ENCODE measurements around a stretch of chr5.

DNA sequence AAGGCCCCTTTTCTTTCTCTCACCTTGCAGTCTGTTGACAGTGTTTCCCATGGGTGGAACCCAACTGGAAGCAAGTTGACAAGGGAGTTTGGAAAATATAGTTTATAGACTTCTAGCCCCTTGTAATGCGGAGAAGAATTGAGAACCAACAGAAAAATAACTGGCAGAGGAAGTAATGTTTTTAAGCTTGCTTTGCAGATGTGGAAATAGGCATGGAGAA lies 28.1 kb downstream of the ZSWIM6 start:
- PRO-cap, 7 experiments = no peak in any of the 7 experiments
- RAMPAGE, long total RNA, 2 experiments = no peak in any of the 2 experiments

DNA sequence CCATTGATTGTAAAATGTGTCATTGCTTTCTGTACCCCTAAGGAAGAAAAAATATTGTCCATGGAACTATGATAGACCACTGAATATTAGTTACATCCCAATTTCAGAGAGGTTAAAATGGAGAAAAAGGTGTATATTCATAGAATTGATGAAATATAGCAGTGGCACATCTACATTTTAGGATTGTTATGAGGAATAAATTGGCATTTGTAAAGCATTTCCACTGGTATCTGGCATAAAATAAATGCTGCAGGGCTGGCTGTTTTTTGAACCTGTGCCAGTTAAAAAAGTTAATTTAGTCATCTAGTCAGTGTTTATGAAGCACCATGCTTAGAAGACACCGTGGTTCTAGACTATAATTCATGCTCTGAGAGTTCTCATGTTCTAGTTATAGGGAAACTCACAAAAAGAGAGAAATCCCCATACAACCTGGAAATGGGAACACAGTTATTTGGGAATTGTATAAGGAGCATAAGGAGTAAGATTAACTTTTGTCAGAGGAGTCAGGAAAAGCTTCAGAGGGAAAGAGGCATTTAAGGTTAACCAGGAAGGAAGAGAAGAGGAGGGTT lies 93.2 kb downstream of the ZSWIM6 start:
- PRO-cap, 7 experiments = no peak in any of the 7 experiments
- RAMPAGE, long total RNA, 2 experiments = no peak in any of the 2 experiments

DNA sequence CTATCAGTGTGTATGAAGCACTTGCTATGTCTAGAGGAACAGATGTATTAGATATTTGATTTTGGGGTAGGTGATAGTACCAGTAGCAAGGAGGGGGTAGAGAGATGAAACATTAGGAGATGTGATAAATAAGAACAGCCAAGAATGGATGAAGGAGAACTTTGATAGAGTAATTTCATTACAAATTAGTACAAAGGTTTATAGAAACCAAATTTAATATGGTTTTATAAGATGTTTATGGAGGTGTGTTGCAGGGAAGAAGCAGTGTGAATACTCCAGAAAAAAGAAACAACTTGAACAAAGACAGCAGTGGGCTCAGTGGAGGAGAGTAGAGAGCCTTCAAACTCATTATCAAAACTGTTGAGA lies 167.3 kb downstream of the ZSWIM6 start:
- PRO-cap, 7 experiments = no peak in any of the 7 experiments
- RAMPAGE, long total RNA, 2 experiments = no peak in any of the 2 experiments

DNA sequence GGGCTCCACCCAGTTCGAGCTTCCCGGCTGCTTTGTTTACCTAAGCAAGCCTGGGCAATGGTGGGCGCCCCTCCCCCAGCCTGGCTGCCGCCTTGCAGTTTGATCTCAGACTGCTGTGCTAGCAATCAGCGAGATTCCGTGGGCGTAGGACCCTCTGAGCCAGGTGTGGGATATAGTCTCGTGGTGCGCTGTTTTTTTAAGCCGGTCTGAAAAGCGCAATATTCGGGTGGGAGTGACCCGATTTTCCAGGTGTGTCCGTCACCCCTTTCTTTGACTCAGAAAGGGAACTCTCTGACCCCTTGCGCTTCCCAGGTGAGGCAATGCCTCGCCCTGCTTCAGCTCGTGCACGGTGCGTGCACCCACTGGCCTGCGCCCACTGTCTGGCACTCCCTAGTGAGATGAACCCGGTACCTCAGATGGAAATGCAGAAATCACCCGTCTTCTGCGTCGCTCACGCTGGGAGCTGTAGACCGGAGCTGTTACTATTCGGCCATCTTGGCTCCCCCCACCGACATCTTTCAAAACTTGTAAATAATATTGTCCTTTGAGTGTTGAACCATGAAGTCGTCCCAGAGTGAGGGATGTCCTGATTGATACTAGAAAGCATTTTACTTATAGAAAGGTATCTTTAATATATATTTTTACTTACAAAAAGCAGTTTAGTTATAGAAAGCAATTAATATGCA lies 24.4 kb downstream of the SHISAL2B start:
- PRO-cap, 7 experiments = no peak in any of the 7 experiments
- RAMPAGE, long total RNA, 2 experiments = no peak in any of the 2 experiments

GRCh38 chr5:64896302-64896723 lies 127.6 kb downstream of the CWC27 start:
- PRO-cap, 7 experiments = no peak in any of the 7 experiments
- RAMPAGE, long total RNA, 2 experiments = no peak in any of the 2 experiments

DNA sequence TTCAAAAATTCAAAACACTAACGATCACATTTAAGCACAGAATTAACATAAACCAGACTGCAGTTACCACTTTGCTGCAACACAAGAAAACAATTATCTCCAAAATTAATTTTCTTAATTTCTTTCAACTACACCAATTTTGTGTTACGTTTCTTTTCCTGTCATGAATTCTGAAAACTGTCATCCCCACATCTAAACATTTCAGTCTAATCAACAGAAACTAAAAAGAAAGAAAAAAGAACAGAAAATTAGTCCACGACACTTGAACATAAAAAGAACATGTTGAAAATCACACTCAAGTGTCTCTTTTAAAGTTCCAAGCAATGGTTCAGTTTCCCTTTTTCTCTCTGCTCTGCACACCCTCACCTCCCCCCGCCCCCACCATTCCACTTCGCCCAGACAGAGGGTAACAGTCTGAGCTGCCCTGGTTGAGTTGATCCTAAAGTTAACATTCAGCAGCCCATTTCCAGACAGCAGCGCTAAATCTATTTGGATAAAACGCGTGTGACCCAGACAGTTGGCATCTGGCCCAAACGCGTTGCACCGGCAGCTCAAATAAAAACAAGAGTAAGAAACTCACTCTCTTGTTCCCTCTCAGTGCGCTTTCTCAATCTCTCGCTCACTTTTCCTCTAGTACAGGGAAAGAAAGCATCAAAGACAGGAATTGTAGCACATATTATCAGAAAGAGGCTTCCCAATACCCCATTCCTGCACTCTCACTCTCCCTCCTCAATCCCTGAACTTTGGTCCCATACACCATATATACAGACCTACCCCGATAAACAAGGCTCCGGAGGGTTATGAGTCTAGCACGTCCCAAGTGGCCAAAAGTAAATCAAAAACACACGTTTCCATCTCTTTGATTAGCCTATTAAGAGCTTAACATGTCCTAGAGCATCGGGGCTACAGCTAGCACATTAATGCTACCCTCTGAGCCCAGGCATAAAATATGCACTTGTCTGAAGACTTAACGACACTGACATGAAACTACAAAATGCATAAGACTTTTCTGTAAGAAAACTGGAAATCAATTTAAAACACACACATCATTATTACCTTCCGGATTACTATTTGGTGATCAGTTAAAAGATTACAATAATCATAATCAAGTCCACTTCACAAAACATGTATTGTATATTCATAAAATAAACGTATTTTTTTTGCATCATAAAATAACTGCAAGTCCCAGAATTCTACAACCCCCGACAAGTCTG lies 1.4 kb downstream of the ADAMTS6 start:
- PRO-cap, 7 experiments = peak in 3 of 7 experiments; most common plus-strand start position 587 of the sequence (in 3); most common minus-strand start position 487 of the sequence (in 1)
- RAMPAGE, long total RNA, 2 experiments = no peak in any of the 2 experiments

DNA sequence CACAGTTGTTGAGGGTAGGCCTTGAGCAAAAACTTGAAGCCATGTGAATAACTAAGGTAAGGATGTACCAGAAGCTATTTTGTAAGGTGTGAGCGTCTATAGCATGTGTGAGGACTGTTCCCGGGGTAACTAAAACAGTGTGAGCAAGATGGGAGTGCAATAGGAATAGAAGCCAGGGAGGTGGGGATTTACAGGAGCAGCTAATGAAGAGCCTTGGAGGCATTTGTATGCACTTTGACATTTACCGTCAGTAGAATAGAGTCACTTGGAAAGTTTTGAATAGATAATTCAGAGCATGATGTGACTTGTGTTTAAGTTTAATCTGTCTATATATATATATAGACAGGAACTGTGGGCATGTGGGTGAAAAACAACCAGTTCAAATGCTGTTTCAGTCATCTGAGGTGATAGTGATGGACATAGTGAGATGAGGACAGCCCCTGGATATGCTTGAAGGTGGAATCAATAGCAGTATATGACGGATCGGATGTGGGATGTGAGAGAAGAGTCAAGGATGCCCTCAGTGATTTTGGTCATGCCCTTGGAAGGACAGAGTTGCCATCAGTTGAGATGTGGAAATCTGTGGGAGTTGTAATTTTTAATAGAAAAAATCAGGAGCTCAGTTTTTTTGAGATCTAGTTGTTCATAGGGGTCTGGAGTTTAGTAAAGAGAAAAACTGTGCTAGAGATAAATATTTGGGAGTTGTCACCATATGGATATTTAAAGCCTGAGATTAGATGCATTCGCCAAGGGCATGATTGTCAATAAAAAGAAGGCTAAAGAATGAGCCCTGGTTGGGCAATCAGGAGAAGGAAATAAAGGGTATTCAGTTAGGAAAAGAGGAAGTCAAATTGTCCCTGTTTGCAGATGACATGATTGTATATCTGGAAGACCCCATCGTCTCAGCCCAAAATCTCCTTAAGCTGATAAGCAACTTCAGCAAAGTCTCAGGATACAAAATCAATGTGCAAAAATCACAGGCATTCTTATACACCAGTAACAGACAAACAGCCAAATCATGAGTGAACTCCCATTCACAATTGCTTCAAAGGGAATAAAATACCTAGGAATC lies 78.7 kb downstream of the ERBIN start:
- PRO-cap, 7 experiments = no peak in any of the 7 experiments
- RAMPAGE, long total RNA, 2 experiments = no peak in any of the 2 experiments

DNA sequence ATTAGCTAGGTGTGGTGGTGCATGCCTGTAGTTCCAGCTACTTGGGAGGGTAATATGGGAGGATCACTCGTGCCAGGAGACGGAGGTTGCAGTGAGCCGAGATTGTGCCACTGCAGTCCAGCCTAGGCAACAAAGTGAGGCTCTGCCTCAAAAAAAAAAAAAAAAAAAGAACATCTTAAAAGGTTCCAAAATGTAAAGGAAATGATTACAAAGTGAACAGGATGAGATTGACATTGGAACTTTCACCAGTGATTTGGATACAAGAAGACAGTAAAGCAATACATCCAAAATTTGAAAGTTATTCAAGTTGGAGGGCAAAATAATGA lies 59.9 kb upstream of the SREK1 start:
- PRO-cap, 7 experiments = no peak in any of the 7 experiments
- RAMPAGE, long total RNA, 2 experiments = no peak in any of the 2 experiments

DNA sequence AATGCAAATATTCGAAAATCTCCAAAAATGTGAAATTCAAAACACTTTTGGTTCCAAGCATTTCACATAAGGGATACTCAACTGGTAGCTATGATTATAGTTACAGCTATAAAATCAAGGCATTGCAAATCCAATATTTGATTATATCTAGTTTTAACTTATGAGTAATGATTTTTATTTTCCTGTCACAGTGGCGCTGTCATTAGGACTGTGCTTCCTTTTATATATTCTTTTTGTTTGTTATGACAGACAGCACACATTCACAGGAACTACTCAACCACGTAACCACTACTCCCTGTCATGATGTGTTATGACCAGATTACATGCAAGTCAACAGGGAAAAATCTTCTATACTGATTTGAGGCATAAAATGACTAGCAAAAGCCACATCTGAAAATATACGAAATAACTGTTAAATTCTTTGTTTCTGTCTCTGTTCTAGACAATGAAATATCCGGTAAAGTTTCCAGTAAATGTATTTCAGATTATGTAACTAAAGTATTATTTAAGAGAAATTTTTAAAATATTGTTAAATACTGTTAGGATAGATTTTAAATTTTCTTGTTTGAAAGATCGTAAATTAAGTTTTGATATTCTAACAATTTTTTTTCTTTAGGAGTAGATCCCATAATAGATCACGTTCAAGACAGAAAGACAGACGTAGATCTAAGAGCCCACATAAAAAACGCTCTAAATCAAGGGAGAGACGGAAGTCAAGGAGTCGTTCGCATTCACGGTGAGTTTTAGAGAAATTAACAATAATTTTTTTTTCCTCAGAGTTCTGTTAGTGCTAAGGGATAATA lies 25.5 kb downstream of the SREK1 start:
- PRO-cap, 7 experiments = no peak in any of the 7 experiments
- RAMPAGE, long total RNA, 2 experiments = no peak in any of the 2 experiments

DNA sequence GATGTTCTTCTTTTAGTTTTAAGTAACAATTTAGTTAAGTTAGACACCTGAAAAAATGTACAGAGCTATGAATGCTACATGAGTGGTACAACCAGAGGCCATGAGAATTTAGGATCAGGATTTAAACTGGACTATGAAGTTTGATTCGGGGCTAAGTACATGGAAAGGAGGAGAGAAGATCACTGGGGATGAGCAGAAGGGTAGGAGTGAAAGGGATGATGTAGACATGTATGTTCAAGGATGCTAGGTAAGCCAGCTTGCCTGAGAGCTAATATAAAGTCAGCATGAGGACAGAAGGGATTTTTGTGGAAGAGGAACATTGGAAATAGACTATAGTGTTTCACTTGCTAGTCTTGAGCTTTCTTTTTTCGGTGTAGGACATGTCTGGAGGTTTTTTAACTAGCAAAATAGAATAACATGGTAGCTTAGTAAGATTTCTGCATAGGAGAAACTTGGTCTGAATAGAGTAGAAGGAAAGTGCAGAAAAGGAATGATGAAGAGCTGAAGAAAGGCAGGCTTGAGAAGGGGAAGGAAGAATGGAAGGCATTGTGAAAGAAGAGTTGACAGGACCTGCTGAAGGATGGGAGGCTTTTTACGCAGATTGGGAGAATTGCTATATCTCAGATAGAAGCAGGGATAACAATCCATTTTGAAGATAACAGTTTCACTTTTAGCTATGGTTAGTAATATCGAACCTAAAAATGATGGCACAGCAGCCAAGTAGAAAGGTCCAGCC lies 218.0 kb downstream of the CD180 start:
- PRO-cap, 7 experiments = no peak in any of the 7 experiments
- RAMPAGE, long total RNA, 2 experiments = no peak in any of the 2 experiments

- PRO-cap, 7 experiments = no peak in any of the 7 experiments
- RAMPAGE, long total RNA, 2 experiments = no peak in any of the 2 experiments
Observed at GRCh38 chr5:67050054-67051156, 146.2 kb downstream of the CD180 start.

- PRO-cap, 7 experiments = no peak in any of the 7 experiments
- RAMPAGE, long total RNA, 2 experiments = no peak in any of the 2 experiments
Observed at GRCh38 chr5:67156238-67156730, 40.3 kb downstream of the CD180 start.

DNA sequence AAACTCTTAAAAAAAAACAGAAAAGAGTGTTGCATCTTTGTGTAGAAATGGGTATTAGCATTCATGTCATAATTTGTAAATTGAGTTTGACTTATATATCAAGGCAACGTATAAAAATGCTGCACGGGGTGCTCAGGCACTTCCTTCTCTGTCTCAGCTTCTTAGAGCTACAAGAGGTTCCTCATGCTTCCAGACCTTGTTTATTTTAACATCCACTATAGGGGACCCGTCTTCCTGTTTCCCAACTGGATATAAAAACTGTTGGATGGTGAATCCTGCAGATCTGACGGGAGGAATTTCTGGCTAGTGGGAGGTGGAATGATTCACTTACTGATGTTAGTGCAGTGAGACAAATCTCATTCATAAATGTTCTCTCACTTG lies 108.0 kb upstream of the CD180 start:
- PRO-cap, 7 experiments = no peak in any of the 7 experiments
- RAMPAGE, long total RNA, 2 experiments = no peak in any of the 2 experiments

- PRO-cap, 7 experiments = no peak in any of the 7 experiments
- RAMPAGE, long total RNA, 2 experiments = no peak in any of the 2 experiments
Observed at GRCh38 chr5:67799693-67800105, 415.9 kb upstream of the PIK3R1 start.

DNA sequence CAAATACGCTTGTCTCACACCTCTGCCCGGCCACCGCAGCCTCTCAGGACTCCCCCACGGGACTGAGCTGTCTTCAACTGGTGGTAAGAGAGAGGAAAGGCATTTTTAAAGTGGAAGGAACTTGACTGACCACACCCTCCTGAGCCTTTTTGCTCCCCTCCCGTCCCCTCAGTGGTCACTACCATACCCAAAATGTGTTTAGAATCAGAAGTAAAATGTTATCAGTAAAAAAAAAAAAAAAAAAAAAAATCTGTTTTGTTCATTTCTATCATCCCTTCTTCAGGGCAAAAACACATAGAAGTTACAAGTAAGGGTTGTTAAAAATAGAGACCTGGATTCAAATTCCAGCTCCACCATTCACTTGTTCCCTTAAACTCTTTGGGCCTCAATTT lies 174.1 kb upstream of the PIK3R1 start:
- PRO-cap, 7 experiments = no peak in any of the 7 experiments
- RAMPAGE, long total RNA, 2 experiments = no peak in any of the 2 experiments

- PRO-cap, 7 experiments = peak in 7 of 7 experiments; most common plus-strand start chr5:68215015 (in 3); most common minus-strand start chr5:68215604 (in 7)
- RAMPAGE, long total RNA, 2 experiments = no peak in any of the 2 experiments
Observed at GRCh38 chr5:68214763-68215697, 526 bp upstream of the PIK3R1 start.

GRCh38 chr5:68225073-68225690 lies 9.6 kb downstream of the PIK3R1 start:
- PRO-cap, 7 experiments = no peak in any of the 7 experiments
- RAMPAGE, long total RNA, 2 experiments = no peak in any of the 2 experiments

GRCh38 chr5:68232027-68232607 lies 16.6 kb downstream of the PIK3R1 start:
- PRO-cap, 7 experiments = no peak in any of the 7 experiments
- RAMPAGE, long total RNA, 2 experiments = no peak in any of the 2 experiments

DNA sequence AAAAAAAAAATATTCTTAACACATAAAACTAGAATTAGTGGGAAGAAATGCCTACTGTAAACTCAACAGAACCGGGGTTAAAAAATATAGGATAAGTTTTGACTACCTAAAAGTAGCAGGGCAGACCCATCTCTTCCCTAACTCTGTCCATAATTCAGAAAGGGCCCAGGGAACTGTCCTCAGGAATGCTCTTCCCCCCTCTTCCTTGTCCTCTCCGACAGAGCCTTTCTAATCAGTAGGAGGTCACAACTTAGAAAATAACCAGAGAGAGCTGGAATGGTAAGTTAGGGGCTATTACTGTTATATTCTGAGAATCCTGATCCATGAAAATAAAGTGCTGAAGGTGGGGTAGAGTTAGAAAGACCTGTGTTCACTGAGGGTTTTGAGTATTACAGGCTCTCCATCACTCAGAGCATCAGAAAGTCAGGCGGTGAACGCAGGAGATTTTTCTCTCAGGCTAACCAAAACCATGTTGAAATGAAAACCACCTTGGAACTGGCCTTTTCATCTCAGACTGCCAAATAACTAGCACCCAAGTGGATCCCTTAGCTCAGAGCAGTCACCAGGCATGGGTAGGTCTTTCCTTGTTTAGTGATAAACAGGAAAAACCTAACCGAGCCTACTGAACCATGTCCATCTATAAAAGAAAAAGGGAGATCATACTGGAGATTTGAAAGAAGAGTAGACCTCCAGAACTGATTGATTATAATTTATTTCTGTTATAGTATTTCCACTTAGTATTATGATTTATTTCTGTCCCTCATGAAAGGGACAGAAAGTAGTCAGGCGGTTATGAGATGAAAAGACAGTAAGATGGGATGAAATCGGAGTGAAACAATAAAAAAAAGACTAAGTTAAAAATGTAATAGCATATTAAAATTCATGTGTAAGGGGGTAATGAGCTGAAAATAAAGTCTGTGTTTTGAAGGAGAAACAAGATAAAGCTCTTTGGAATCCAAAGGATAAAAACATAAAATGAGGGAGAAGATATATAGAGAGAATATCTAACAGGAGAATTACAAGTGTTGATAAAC lies 22.5 kb downstream of the PIK3R1 start:
- PRO-cap, 7 experiments = no peak in any of the 7 experiments
- RAMPAGE, long total RNA, 2 experiments = no peak in any of the 2 experiments

- PRO-cap, 7 experiments = no peak in any of the 7 experiments
- RAMPAGE, long total RNA, 2 experiments = no peak in any of the 2 experiments
Observed at GRCh38 chr5:68241374-68242014, 25.9 kb downstream of the PIK3R1 start.

Measured in ovary (tissue), 7 donors.